MCF 10A (cell line): ENCODE measurements around a stretch of chr3.

GRCh38 chr3:18424397-18424793 lies 744 bp downstream of the SATB1 start:
- PRO-cap, result no peak
- RRBS, result no CpG with 5 or more reads among the region's 20 CpGs

DNA sequence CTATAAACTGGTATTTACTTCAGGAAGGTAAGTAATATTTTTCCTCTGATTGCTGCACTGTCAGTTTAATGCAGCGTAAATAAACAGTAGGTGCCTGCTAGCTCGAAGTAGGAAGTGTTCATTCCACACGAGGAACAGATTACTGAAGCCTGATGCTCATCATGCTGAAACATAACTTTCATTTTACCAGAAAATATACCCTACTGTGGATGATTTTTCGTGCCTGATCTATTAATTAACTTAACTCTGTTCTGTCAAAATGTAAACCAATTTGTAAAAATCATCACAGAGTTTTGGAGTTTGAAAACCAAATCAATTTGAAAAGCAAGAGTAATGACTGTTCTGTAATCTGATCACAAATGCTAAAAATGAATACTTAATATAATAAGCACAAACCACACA lies 15.4 kb upstream of the SATB1 start:
- PRO-cap, result no peak
- RRBS, result no CpG with 5 or more reads among the region's 4 CpGs

GRCh38 chr3:18936275-18936736 lies 212.0 kb upstream of the KCNH8 start:
- PRO-cap, result no peak
- RRBS, result no CpG with 5 or more reads among the region's 16 CpGs

DNA sequence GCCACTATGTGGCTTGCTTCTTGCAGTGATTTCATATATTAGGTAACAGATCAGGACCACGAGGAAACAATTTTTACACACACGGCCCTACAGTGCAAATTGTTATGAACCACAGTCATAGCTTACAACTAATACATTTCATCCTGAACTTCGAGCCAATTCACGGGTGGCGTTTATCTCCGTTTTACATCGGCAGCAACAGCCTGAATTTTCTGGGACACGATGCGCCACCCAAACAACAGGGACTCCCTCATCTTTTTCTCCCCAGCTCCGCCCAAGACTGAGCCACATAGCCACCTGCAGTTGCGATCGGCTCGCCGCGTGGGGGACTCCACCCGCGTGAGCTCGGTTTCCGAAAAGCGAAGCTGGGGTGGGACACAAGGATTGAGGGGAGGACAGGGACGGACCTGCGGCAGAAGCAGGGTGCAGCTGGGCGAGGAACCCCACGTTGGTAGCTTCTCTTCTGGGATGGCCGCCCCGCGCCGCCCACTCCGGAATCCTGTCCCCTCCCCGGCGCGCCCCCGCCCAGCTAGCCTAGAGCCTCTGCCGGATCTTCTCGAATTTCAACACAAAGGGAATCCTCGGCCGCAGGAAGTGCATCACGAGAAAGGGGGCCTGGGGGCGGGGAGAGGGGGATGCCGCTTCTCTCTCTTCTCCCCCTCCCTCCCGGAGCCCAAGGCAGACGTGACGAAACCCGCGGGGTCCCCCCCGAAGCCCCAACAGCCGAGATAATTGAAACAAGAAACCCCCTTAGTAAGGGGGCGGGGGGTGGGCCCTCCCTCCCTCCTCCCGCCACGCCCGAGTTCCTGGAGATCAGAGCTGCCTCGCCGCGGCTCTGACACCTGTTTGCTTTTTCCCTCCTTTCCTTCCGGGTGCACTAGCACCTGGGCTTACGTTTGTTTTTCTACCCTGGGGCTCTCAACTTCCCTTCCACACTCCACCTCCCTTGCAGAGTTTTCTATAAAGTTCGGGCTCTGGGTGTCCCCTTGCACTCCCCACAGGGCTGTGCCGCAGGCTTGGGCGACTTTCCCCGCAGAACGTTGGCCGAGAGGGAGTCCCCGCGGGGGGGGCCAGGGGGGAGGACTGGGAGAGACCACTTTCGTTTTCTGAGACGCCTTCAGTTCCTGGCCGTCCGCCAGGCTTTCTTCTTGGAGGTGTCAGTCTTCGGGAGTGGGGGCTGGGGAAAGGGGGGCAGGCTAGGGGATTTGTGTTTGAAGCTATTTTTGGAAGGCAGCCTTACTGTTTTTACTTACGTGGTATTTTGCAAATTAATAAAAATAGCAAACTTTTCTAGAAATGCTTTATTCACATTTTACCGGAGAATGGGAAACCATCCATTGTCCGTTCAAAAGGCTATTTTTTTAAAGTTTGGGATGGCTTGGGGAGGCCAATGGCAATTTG lies 1.4 kb upstream of the KCNH8 start:
- PRO-cap, result bidirectional peak, plus-strand start at position 378 of the sequence, minus-strand start at position 282 of the sequence; bidirectional peak, plus-strand start at position 571 of the sequence, minus-strand start at position 501 of the sequence
- RRBS, result 4% methylated on average over 3 of the region's 72 CpGs

DNA sequence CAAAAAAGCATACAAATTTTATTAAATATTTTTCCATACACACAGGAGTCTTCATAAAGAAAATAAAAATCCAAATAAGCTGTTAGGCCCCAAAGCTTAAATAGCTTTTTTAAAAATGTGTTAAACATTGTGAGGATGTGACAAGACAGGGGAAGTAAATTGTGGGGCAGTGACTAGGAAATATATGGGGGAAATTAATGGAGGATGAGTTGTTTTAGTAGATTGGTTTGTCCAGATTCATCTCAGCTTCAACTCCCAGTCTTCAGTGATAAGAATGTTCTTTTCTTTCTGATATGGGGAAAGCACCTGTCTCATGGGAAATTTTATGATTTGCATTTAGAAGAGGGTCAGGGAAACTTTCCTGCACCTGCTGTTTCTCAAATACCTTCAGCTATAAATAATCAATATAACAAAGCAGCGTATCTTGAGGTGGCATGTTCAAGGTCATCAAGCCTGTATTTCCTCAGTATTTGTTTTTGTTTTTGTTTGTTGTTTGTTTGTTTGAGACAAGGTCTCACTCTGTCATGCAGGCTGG lies 213.9 kb downstream of the KCNH8 start:
- PRO-cap, result no peak
- RRBS, result no CpG with 5 or more reads among the region's 1 CpG

DNA sequence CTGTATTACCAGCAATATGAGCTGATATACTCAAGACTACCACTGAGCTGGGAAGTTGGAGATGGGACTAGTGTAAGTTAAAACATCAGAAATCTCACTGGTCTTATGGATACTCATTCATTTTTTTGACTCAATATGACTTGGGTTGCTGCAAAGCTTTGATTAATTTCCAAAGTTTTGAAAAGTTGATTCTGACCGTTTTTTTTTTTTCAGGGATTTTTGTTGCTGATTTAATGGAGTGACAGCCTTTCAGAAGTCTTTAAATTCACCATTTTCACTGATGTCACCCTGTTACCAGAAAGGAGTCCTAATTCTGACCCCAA lies 708.3 kb downstream of the ZNF385D start:
- PRO-cap, result no peak
- RRBS, result no CpG with 5 or more reads among the region's 1 CpG

- PRO-cap, result no peak
- RRBS, result no CpG with 5 or more reads among the region's 5 CpGs
These were observed 126.3 kb downstream of the ZNF385D start for GRCh38 chr3:21624683-21625113.

- PRO-cap, result no peak
These were observed 281.4 kb upstream of the UBE2E1 start for GRCh38 chr3:23524416-23524624.

DNA sequence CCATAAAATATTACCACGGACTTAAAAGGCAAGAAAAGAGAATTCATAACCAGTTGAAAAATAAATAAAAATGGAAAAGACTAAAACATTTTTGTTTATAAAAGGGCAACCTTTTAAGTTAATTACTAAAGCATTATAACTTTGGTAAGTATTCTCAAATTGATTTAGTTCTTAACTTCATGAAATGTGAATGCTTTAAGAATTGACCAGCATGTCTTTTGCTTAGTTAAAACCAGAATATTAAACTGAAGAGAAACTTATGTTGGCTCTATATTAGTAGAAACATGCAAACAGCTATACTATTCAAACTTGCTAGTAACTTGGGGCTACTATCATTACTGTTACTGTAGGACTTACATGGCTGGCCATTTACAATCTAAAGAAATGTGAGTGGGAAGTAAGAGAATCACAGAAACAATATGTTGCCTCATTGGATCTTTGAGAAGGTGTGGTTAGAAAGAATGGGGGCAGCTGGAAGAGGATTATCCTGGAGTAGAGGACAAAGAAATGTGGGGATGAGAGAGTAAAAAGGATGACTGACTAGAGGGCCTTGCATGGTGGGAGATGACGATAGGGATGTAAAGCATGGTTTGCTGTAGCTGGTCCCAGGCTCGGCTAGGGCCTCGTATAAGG lies 254.5 kb upstream of the UBE2E1 start:
- PRO-cap, result no peak
- RRBS, result no CpG with 5 or more reads among the region's 4 CpGs

GRCh38 chr3:23646159-23646734 lies 159.5 kb upstream of the UBE2E1 start:
- PRO-cap, result no peak
- RRBS, result no CpG with 5 or more reads among the region's 6 CpGs

DNA sequence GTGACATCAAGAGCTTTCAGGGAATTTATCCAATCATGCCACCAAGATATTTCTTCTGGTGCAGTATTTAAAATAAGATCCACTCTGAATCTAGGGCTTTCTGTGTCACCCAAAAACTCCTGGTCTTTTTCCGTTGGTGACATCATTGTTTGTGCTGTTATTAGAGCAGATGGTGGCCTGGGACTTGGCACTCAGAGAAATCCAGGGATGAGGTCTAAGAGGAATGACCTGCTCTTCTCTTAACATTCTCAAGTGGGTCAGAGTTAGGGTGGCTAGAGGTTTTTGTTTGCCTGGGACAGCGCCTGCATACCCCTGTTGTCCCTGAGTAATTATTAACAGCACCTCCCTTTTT lies 56.9 kb upstream of the UBE2E1 start:
- PRO-cap, result no peak
- RRBS, result no CpG with 5 or more reads among the region's 2 CpGs

DNA sequence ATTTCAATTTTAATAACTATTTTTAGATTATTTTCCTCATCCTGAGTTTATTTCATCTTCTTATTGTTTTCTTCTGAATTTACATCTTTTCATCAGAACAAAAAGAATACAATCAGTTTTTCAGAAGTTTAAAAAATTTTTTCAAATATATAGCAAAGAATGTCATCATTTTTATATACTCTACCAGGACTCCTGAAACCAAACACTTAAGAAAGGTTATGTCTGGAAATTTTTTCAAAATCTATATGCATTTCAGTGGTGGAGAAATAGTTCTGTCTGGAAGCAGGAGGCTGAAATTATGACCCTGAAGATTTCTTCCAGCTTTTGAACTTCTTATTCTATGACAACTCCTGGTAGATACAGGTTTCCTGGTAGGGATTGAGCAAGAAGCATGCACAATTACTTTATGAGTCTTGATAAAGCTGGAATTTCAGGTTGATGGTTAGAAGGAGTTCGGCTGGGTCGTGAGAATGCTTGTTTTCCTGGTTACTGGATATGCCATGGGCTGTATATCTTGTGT lies 1.5 kb upstream of the UBE2E1 start:
- PRO-cap, result no peak
- RRBS, result no CpG with 5 or more reads among the region's 2 CpGs

DNA sequence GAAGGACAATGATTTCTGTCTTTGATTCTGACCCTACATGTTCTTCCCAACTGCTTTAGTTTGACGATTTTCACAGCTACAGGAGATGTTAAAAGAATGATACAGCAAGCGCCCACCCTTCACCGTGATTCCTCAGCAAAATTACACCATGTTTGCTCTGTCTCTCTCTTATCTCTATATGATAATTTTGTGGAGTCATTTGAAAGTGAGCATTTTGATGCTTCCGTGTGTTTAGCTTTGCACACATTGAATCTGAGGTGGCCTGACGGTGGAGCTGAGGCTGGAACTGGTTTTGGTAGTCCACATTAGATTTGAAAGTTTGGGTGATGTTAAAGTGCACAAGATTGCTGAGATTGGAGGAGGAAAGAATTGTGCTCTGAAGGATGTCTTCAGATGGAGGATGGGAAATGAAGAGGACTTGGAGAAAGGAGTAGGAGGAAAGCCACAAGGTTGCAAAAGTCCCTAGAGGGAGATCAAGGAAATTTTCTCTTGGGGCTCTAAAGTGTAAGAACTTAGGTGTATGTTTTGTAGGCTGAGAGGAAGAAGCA lies 12.7 kb downstream of the UBE2E1 start:
- PRO-cap, result no peak
- RRBS, result no CpG with 5 or more reads among the region's 5 CpGs

- PRO-cap, result no peak
- RRBS, result no CpG with 5 or more reads among the region's 6 CpGs
These were observed 150.2 kb downstream of the NR1D2 start for GRCh38 chr3:24095347-24095564.

- PRO-cap, result bidirectional peak, plus-strand start at chr3:24146163, minus-strand start at chr3:24146093
- RRBS, result no CpG with 5 or more reads among the region's 6 CpGs
These were observed 200.8 kb downstream of the NR1D2 start for GRCh38 chr3:24145856-24146283.

DNA sequence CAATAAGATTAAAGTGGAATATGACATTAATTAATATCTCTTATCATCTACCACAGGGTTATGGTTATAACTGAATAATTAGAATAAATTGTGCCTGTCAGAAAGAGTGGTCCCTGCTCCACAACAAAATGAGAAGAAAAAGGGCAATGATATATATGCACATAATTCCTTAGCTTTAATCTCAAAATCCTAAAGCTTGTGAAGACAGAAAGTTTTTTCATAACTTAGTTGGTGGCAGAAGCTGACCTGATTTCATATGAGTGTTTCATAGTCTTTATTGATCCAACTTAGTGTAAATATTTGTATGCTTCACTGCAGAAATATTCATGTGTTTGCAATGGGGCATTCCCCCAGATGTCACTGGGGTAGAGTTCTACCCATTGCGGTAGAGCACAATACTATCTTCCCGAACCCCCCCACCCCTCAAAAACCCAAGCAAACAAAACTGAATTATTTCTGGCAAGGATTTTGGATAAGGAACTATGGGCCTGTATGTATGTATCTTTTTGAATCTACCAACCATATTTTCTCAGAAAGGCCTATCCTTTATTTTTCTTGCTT lies 221.2 kb downstream of the THRB start:
- PRO-cap, result no peak
- RRBS, result no CpG with 5 or more reads among the region's 2 CpGs

- PRO-cap, result no peak
- RRBS, result no CpG with 5 or more reads among the region's 4 CpGs
These were observed 40.9 kb downstream of the THRB start for GRCh38 chr3:24453668-24454198.

DNA sequence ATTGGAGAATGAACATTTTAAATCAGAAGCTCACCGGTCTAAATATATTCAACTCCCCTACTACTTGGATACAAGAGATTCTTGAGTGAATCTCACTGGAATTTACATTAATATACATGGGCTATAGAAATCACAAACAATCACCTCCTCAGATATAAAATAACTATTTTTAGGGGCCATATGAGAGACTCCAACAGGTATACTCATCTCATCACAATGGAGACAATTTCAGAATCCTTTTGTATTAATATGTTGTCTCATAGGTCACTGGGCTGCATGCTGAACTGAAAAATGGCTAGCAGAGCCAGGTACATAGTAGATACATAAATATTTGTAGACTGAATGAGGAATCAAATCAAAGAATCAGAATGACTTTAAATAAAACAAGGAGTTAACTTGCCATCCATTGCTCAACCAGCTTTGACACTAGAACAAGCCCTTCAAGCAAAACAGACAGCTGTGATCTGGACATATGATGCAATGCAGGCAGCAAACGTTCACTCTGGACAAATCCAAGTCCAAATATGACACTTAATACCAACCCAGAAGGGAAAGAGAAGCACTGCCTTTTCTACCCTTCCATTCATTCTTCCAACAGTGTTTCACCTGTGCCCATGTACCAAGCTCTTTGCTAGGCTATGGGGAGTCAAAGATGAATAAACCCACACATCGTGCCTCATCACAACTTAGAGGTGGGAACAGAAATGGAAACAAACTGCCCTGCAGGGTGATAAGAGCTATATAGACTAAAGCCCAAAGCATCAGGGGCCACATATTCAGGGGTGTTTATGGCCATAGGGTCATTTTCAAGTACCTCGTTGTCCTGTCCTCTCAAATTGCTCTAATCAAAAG lies 4.6 kb downstream of the THRB start:
- PRO-cap, result no peak
- RRBS, result no CpG with 5 or more reads among the region's 4 CpGs

DNA sequence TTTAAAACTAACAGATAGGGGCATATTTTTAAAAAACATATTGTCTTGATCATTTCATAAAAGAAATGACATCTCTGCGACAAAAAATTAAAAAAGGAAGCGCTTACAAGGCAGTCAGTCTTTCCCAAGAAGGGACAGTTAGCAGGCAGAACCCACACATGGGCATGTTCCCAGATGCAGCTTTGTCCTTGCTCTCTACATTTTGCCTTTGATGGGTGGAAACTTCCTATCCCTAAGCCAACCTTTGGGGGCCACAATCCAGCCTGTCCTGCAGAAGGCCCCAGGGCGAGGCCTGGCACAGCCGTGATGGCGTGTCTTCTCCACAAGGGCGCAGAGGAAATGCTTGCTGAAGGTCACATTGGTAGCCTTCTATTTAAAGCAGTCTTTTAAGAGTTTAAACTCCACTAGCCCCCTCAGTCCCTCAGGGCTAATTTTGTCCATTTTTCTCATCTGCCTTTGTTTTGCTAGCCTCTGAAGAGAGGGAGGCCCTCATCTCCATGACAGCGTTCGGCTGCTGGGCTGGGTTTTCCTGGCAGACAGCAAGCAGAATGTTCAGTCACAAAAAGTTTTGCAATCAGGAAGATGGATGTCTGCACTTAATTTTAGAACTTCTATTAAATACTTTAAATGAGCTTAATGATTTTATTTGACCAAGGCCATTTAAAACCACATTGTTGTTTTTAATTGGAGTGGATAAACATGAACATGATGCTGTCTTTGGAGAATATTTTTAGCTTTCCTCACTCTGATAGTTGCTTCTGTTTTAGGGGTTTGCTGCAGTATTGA lies 40.8 kb downstream of the RARB start:
- PRO-cap, result no peak
- RRBS, result no CpG with 5 or more reads among the region's 8 CpGs

GRCh38 chr3:25568450-25568989 lies 96.2 kb downstream of the TOP2B start:
- PRO-cap, result no peak
- RRBS, result no CpG with 5 or more reads among the region's 8 CpGs